Mesenchymal stem cell of Wharton's jelly (primary cell): ENCODE data around the genes ZW10, CLDN25 and USP28.

DNA sequence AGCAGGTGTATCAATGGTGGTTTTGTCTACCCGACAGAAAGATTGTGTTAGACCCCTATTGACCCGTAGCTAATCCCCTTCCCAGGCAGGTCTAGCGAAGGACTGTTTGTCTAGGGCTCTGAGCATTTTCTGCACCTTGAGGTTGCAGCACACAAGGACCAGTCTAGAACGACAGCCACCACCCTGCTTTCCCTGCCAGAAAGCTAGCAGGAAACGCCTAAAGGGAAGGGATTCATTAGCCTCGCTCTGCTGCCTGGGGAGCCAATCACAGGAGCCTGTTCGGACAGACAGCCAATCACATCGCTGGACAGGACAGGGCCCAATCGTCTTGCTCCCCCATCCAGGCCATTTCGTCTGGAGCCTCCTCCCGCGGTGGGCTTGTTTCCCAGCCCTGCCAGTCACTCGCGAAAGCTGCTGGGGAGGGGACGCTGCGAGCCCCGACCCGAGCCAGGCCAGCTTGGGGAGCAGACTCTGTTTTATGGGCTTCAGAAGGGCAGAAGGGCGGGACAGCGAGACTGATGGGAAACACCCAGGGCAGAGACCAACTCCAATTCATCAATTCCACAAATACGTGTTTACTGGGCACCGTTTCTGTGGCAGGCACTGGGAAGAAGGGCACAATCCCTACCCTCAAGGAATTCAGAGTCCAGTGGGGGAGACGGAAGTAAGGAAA is 79.8 kb upstream of the NCAM1 start:
- CAGE, long polyA plus RNA, result no peak

GRCh38 chr11:113309729-113310024 is 4.7 kb upstream of the TTC12 start:
- CAGE, long polyA plus RNA, result no peak

DNA sequence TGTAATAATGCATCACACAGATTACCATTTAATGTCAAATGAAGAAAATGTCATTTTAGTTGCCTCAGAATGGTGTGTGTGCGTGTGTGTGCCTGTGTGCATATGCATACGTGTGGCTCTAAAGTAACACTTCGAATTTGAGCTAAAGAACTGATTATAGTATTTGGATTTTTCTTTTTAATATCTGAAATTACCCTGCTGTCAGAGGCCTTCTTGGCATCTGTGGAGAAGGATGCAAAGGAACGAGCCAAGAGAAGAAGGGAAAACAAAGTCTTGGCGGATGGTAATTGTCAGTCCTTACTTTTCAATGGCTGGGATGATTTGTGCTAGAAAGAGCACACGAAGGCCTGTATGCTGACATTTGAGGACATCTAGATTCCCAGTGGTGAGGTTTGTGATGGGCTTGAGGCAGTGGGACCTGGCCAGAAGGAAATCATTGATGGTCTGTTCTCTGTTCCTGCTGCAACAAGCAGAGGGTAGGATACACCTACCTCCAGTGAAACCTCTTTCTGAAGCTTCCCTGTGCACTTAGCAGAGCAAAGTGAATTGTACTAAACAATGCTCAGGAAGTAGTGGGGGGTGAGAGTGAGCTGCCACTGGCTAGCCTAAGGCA is 10.1 kb downstream of the TTC12 start:
- CAGE, long polyA plus RNA, result no peak

DNA sequence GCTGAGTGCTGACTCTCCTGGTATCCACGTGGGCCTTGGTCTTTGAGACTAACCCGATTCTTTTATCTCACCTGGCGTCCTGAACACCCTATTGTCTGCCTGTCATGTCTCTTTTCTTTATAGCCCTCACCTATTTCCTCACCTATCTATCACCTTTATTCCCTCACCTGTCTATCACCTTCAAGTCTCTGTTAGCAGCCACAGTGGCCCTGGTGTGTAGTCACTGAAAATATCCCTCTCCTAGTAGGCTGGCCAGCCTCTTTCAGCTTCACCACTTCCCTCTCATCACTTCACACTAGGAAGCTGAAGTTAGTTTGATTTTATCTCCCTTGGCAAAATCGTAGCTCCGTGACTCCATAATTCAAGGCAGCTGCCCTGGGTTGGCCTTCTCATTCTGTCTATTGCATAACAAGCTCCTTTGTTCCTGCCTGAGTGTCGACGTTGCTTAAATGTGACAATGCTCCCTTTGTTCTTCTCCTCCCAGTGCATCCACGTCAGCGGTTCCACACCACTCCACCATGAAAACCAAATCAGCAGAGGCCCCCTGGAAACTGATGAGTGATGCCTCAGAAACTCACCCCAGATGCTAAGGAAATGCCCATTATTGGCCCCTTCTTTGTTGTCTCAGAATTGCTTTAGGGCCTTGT is 30.7 kb upstream of the DRD2 start:
- CAGE, long polyA plus RNA, result no peak

DNA sequence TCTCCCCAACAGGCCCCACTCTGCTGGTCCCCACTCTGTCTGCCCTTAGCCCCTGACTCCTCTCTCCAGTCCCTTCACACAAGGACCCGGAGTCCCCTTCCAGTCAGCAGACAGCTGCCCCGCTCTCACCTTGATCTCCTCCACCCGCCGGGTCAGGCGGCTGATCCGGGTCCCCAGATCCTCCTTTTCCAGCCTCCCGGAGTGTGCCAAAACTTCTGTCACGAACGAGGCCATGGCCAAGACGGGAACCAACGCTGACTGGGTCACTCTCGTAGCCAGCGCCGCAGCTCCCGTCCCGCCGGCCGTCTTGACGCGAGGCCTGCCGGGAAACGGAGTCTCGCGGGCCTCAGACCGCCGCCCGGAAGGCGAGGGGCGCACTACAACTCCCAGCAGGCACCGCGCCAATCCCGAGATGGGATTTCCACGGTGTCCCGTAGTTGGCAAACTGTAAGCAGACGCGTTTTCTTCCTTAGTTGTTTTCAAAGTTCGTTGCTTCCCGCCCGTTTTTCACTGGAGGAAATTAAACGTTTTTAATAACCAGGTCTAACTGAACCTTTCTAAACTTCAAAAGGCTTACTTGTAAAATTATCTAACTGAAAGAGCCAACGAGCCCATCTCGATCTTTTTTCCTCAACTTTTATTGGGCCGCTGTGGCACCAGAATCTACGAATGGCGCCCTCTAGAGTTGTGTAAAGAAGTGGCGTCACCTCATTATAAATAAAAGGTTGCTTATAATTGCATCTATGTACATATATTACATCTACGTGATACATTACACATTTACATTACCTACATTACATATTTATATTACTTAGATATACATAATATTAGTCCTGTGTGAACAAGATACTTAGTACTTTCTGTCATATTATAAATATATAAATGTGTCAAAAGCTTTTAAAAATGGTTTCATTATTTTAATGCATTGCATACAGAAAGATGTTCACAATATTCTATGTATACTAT is at the start of gene ZW10:
Gene ZW10 (minus strand): TSS at position 260 of the 966 bp plus-strand sequence.
- CAGE, long polyA plus RNA, result no peak

DNA sequence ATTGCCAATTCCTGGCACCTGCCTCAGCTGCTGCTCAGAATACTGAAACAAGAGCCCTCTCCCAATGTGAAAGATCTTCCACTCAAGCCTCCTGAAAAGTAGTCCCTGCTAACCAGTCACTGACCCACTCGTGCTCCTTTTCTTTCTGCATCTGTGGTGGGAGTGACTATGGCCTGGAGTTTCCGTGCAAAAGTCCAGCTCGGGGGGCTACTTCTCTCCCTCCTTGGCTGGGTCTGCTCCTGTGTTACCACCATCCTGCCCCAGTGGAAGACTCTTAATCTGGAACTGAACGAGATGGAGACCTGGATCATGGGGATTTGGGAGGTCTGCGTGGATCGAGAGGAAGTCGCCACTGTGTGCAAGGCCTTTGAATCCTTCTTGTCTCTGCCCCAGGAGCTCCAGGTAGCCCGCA is at the start of gene CLDN25:
Gene CLDN25 (plus strand): TSS at position 169 of the 412 bp plus-strand sequence.
- CAGE, long polyA plus RNA, result no peak

DNA sequence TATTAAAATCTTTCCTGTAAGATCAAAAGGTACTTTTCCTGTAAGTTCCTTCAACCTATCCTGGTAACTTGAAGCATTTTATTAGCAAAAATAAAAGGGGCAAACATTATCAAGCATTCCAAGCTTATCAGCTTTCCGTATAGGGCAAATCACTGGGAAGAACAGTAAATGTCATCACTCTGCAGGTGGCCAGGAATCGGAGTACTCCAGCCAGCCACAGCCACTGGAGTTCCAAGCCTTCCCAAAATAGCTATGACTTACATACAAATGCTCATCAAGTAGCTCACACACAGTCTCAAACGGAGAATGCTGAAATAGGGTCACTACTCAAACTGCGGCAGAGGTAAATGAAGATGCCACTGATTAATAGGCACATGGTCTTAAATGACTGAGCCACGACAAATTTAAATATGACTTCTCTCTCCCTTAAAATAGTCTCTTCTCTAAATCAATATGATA is 2.2 kb downstream of the USP28 start:
- CAGE, long polyA plus RNA, result no peak

DNA sequence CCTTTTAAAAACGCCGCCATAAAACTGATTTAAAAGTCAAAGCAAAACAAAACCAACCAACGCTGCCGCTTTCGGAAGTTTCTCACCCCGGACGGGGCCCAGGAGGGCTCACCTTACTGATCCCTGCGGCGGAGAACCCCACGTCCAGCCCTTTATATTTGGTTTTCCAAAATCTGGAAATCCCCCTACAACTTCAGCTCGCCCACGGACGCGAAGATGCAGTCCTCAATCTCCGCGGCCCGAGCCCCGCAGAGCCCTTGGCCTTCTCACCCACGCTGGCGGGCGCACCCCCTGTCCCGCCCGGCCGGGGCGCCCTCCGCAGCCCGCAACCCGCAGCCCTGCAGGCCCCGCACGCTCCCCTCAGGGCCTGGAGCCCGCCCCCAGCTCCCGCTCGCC is 339 bp downstream of the USP28 start:
- CAGE, long polyA plus RNA, result no peak

DNA sequence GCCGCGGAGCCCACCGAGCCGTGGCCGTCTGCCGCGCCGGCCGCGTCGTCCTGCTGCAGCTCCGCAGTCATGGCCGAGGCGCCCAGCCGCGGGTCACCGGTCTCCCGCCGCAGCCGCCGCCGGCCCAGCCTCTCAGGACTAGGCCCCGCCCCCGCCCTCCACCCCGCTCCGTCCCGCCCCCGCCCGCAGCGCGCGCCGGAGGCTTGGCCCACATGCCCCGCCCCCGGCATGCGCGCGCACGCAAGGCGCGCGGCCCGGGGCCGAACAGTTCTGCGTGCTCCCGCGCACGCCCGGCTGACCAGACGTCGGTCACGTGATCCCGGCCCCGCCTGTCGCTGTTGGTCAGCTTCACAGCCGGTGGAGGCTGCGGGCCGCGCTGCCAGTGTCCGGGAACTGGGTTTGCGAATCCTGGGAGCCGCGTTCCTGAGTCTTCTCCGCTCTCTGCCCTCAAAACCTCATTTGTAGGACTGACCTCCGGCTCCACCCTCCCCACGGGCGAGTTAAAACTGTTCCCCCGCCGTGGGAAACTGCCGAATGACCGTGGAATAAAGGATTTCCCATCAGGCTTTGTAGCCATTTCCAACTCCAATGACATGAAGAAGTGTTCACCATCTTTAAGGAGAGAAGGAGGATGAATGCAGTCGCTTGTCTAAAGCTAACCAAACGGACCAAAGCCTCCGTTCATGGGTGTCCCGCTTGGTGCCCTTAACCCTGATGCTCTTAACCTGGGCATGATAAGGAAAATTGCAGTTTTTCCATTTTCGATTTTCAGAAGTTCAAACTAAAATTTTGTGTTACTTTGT is at the start of gene USP28:
Gene USP28 (minus strand): TSS at position 142 of the 803 bp plus-strand sequence.
- CAGE, long polyA plus RNA, result no peak

DNA sequence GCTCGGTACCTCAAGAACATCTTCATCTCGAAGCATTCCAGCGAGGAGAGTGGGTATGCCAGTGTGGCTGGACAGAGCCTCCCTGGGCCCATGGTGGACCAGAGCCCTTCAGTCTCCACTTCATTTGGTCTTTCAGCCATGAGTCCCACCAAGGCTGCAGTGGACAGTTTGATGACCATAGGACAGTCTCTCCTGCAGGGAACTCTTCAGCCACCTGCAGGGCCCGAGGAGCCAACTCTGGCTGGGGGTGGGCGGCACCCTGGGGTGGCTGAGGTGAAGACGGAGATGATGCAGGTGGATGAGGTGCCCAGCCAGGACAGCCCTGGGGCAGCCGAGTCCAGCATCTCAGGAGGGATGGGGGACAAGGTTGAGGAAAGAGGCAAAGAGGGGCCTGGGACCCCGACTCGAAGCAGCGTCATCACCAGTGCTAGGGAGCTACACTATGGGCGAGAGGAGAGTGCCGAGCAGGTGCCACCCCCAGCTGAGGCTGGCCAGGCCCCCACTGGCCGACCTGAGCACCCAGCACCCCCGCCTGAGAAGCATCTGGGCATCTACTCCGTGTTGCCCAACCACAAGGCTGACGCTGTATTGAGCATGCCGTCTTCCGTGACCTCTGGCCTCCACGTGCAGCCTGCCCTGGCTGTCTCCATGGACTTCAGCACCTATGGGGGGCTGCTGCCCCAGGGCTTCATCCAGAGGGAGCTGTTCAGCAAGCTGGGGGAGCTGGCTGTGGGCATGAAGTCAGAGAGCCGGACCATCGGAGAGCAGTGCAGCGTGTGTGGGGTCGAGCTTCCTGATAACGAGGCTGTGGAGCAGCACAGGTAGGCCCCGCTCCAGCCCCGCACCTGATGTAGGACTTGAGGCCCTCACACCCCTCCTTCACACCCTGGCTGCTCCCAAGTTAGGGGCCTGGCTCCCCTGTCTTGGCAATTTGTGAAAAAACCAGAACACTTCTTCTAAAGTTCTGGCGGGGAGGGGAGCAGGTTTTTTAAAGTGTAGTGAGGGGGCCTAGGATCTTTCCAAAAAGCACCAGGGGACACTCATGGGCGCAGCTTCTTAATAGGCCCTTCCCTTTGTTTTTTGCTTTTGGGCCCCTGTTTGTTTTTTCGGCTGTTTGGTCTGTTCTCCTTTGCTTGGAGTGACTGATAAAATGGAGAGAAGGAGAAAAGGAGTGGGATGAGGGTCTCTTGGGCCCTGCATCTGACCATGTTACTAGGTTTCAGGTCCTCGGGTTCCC is 4.7 kb downstream of the ZBTB16 start:
- CAGE, long polyA plus RNA, result no peak

GRCh38 chr11:114078203-114079210 is 19.0 kb downstream of the ZBTB16 start:
- CAGE, long polyA plus RNA, result no peak

DNA sequence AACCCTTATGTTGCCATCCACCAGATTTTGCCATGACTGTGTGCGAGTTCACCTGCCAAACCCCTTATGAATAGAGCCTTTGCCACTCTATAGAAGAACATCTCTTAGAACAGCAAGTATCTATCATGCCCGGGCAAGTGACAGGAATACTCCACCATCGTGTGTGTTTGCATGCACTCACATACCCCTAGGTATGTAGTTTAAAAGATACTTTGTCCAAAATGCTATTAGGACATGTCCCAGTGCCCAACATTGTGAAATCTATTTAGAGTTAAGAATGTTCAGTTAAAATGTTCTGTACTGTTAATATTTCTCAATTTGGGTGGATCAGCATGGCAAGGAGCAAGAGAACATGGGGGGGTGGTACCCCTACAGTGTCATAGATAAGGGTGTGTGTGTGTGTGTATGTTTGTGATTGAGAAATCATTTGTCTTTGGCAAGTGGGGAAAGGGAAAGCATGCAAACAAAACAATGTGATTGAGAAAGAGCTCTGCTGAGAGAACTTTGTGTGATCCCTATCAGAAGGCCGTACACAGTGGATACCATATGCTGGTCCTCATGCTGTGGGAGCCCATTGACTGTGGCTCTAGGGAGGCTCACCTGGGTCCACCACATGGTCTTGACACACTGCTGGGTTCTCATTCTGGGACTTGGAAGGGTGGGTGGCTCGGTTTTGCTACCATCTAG is 95.0 kb downstream of the ZBTB16 start:
- CAGE, long polyA plus RNA, result no peak

GRCh38 chr11:114169225-114170209 is 110.0 kb downstream of the ZBTB16 start:
- CAGE, long polyA plus RNA, result no peak

DNA sequence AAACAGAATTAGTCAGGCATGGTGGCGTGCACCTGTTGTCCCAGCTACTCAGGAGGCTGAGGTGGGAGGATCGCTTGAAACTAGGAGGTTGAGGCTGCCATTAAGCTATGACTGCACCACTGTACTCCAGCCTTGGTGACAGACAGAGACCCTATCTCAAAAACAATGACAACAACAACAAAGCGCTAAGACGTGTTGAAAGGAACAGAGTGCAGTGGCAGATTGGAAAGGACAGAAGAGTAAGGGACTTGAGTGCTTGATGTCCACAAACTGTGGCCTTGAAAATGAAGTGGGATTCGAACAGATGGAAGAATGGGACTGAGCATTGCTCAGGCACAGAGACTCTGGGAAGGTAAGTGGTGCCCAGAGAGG is 111.2 kb upstream of the NNMT start:
- CAGE, long polyA plus RNA, result no peak

- CAGE, long polyA plus RNA, result no peak
Observed at GRCh38 chr11:114192720-114193123, 103.5 kb upstream of the NNMT start.

DNA sequence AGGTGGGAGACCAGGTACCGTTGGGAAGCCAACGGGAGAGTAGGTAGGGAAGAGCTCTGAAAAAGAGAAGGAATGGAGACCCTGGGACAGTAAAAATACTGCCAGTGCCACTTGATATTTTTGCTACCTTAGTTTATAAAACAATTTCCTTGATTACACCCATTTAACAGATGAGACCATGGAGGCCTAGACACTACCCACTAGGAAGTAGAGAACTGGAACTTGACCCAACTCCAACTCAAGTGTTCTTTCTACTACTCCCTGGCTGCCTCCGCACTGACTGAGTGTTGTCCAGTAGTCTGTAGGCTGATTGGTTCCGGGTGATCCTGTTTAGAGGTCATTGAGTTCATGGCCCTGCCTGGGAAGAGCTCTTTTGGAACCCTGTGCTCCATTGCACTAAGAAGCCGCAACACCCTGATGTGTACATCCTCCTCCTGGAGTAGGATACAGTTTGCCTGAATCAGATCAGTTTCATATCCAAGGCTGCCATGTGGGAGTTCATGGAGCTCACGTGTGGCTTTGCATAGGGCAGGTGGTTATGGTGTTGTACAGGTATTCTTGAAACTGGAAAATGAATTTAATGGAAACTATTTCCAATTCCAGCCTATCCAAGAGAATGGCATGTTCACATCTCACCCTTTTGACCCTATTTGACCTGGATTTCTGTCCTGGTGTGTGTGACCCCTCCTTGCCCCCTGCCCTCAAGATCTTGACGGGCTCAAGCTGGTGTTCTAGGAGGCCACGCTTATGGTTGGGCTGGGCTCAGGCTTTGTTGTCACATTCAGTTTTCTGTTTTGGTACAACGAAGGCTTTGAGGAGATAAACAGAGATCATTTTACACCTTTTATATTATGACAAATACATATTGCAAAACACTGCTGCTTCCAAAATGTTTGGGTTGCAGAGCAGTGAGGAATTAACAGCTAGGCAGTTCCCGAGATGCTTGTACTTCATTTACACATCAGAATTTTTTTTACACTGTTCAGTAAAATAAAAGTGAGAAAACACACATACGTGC is 102.2 kb upstream of the NNMT start:
- CAGE, long polyA plus RNA, result no peak

DNA sequence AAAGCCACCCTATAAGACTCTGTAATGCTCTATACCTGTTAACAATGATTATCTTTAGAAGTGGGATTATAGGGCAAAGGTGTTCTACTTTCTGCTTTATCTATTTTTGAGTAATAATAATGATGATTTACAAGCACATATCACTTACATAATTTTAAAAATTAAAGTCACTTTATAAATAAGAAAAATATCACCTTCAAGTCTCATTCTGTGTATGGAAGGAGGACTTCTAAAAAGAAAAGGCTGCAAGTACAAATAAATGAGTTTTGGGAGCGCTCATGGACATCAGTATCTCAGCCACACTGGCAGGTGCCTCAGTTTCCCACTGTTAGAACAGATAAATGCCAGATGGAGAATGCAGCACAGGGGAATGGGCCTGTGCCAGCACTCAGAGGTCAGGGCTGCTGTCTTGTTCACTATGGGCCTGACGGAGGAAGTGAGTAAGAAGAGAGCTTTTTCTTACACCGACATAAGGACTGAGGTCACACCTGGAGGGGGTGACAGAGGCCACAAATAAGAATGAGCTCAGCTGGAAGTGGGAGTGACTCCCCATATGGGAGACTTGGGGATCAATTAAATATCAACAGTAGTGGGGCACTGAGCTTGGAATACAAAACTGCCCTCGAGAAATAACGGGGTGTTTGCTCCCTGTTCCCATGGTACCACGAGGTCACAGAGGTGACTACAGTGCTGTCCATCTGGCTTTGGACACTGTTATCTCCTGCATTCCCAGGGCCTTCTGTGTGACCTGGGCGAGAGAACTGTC is 94.3 kb upstream of the NNMT start:
- CAGE, long polyA plus RNA, result no peak

- CAGE, long polyA plus RNA, result no peak
Observed at GRCh38 chr11:114219540-114220542, 76.4 kb upstream of the NNMT start.

DNA sequence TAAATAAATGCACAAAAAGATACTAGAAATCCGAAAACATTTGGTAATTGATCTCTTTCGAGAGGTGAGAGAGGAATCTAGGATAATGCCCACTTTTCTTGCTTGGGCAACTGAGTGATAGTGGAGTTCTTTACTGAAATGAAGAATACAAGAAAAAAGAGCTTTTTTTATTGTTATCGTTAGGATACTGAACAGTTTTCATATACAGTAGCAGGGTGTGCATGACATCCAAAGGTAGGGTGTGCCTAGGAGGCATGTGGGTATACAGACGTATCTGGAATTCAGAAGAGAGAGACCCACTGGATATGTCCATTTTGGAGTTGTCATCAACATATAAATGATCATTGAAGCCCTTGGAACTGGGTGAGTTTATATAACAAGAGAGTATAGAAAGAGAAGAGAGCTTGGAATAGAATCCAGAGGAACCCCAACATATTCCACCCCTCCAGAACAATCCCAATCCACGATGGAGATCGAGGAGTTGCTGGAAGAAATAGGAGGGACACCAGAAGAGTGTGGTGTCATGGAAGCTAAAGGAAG is 71.9 kb upstream of the NNMT start:
- CAGE, long polyA plus RNA, result no peak

GRCh38 chr11:114247069-114247424 is 49.2 kb upstream of the NNMT start:
- CAGE, long polyA plus RNA, result no peak